CD14-positive monocyte (primary cell): ENCODE measurements around the genes BMP5, KIAA1586 and ZNF451.

DNA sequence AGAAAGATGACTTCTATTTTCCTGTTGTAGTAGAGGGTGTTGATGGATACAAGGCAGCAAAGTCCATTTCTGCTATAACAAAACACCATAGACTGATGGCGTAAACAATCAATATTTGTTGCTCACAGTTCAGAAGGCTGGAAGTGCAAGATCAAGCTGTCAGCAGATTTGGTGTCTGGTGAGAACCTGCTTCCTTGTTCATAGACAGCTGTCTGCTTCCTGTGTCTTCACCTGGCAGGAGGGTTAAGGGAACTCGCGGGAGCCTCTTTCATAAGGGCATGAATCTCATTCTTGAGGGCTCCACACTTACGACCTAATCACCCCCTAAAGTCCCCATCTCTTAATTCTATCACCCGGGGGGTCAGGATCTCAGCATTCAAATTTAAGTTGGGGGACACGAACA is 83.0 kb upstream of the ELOVL5 start:
- CAGE, long polyA plus RNA, result no peak

GRCh38 chr6:53516350-53516927 is 28.5 kb downstream of the GCLC start:
- CAGE, long polyA plus RNA, result no peak

DNA sequence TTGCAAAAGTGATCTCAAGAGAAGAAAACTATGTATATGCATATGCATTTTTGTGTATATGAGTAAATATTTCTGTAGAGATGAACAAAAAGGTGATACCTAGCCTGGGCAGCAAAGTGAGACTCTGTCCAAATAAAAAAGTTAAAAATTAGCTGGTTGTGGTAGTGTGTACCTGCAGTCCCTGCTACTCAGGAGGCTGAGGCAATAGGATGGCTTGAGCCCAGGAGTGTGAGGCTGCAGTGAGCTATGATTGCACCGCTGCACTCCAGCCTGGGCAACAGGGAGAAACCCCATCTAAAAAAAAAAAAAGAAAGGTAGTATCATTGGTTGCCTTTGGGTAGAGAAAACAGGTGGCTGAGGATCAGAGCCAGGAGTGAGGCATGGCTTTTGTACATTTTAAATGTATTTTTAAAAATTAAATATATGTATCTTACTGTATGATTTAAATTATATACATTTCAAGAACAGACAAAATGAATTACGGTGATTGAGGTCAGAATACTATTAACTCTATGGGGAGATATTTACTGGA is 50.8 kb downstream of the KLHL31 start:
- CAGE, long polyA plus RNA, result no peak

- CAGE, long polyA plus RNA, result no peak
Observed at GRCh38 chr6:53829580-53830100, 34.8 kb downstream of the LRRC1 start.

GRCh38 chr6:53961995-53962528 is 149.2 kb upstream of the MLIP start:
- CAGE, long polyA plus RNA, result no peak

- CAGE, long polyA plus RNA, result no peak
Observed at GRCh38 chr6:54846924-54847325, 354 bp downstream of the FAM83B start.

- CAGE, long polyA plus RNA, result no peak
Observed at GRCh38 chr6:54847326-54848347, 1.1 kb downstream of the FAM83B start.

DNA sequence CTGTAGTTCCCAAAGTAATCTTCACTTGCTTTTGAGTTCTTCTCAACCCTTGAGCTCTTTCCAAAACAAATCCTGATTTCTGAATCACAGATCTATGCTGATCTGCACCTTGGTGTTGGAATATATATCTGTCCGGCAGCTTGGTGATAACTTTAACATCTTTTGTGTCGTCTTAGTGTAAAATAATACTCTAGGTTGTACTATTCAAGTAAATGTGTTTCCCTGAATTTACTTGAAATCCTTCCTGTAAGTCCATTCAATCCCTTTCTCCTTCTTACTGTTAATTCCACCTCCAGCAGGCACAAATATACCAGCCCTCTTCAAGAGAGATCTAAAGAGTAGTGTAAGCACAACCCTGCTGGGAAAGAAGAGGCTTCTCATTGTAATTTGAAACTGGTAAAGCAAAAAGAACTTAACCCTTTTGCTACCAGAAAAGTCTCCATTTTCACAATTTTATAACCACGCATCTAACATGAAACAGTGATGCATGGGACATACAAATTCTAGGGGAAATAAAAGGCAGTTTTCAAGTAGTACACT is at the start of gene BMP5:
Gene BMP5, minus strand, starts transcription at position 340 of the 540 bp plus-strand sequence.
- CAGE, long polyA plus RNA, result no peak

- CAGE, long polyA plus RNA, result no peak
Observed at GRCh38 chr6:56366081-56366514, 118.7 kb upstream of the COL21A1 start.

GRCh38 chr6:56400304-56400722 is 152.9 kb upstream of the COL21A1 start:
- CAGE, long polyA plus RNA, result no peak

DNA sequence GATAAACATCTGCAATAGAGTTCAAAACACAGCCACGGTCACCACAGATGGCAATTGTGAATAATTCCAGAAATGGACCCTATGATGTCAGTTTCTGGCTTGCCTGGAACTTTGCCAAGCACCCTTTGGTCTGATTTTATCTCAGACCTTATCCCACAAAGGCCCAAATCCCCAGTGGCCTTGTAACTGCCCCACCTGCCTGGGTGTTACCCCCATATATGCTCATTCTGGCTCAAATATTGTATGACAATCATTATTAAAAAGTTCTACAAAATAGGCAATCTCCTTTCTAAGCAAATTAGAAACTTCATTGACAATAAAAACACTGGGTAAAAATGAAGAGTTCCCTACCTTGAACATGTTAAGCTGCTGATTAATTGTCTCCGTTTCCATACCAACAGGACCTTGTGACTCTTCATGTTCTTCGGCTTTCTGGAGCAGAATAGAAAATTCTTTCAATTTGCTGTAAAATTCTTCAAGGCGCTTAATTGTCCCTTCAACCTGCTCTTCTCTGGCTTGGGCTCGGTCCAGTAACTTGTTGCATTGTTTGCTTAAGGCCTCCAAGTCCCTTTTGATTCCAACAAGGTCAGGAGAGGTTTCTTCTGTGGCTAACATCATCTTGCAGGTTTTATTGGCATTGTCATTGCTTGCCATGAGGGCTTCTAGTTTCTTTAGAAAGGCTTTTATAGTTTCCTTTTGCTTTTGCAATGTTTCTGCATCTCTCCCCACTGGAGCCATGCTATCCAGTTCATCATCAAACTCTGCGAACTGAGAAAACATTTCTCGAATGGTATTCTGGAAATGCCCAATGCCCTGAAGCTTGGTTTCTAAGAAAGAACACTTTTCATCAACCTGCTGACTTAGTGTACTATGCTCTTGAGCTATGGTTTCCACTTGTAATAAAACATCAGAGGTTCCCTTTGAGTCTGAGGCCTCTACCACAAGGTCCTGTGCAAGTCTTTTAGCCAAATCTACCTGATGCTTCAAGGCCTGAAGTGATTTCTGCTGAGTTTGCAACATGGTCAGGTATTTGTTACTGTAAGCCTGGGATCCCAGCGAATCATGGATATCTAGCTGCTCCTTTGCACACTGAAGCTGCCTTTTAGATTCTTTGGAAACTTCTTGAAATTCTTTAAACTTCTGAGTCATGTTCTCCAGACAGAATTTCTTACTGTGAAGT is 304.8 kb upstream of the COL21A1 start:
- CAGE, long polyA plus RNA, result no peak

DNA sequence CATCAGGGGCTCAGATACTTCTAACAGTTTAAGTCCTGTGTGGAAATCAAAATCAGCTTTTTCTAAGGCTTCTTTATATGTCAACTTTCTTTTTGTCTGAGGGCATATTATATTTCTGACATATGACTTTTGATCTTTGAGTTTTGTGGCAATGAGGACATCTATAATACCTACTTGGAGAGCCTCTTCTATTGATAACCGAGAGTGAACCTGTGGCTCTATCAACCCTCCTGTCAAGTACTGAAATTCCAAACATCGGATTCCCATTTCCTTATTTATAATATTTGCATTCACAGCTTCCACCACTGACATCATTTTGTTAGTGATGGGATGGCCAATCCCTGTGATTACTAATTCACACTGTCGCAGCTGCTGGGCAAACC is 339.1 kb downstream of the DST start:
- CAGE, long polyA plus RNA, result no peak

DNA sequence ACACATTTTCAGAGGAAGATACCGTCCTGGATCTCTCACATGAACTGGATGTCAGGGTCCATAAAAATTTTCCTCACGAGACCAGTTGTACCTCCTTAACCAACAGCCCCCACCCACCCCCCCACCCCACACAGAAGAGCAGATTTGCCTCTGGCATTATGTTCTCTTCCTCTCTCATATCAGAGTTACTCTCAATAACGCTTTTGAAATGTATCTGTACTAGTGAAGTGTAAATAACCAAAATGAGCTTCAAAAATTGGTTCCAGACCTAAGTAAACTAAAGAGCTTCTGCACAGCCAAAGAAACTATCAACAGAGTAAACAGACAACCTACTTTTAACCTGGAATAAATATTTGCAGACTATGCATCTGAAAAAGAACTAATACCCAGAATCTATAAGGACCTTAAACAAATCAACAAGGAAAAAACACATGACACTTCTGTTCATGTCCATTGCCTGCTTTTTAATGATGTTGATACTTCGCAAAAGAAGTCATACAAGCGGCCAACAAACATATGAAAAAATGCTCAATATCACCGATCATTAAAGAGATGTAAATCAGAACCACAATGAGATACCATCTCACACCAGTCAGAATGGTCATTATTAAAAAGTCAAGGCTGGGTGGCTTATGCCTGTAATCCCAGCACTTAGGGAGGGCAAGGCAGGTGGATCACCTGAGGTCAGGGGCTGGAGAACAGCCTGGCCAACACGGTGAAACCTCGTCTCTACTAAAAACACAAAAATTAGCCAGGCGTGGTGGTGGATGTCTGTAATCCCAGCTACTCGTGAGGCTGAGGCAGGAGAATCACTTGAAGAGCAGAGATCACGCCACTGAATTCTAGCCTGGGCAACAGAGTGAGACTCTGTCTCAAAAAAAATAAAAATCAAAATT is 269.5 kb downstream of the DST start:
- CAGE, long polyA plus RNA, result no peak

DNA sequence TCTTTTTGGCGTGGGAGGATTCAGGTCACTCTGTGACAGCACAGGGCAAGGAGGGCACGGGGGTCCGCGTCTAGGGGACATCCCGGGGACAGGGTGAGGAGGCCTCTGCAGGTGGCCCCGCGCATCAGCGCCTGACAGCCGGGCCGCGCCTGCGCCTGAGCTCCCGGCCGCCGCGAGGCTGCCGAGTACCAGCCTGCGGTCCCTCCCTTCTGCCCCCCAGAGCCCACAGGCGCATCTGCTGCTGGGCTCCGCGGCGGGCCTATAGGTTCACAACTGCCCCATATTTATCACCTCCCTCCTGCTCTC is 110.6 kb downstream of the DST start:
- CAGE, long polyA plus RNA, result no peak

DNA sequence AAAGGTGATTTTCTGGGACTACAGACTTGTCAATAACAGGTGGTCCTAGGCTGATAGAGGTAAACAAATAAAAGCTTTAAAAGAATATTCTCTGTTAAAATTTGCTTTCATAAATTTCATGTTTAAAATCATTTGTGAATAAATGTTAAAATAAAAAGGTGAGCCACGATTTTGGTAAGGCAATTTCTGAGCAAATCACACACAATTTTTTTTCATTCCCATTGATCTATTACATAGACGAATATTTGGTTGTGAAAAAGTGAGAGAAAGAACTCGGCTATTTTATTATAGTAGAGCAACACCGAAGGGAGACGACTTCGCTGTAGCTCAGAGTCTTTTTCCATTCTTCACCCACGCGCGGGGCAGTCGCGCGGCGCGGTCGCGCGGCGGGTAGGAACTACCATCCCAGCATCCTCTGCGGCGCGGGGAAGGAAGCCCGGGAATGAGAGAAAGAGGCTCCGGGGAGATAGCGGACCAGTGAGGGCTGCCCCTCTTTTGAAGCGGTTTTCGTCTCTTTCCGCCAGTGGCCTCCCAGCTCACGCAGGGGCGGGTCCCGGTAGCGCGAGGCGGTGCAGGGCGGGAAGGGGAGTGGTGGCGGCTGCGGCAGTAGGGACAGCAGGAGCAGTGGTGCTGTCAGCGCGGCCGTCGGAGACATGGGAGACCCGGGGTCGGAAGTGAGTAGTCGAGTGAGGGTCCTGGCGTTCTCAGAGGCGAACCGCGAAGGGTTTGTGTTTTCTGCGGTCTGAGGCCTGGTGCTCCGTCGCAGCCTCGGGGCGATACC is at the start of gene KIAA1586:
Gene KIAA1586, plus strand, starts transcription at position 591 of the 781 bp plus-strand sequence.
- CAGE, long polyA plus RNA, result no peak

DNA sequence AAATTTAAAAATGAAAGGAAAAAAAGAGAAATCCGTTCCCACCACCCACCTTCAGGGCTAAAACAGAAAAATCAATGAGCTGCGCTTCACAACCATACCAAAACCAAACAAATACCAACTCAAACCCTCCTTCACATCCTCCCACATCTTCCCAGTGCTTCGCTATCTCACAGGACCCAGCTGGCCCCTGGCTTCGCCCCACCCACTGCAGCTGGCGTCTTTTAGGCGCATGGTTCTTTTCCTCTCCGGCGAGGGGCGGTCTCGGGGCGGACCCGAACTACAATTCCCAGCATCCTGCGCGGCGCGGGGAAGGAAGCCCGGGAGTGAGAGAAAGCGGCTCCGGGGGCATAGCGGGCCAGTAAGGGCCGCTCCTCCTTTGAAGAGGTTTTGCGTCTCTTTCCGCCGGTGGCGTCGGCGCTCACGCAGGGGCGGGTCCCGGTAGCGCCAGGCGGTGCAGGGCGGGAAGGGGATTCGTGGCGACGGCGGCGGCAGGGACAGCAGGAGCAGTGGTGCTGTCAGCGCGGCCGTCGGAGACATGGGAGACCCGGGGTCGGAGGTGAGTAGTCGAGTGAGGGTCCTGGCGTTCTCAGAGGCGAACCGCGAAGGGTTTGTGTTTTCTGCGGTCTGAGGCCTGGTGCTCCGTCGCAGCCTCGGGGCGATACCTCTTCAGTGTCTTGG is at the start of gene ZNF451:
Gene ZNF451, plus strand, starts transcription at position 470 of the 678 bp plus-strand sequence.
- CAGE, long polyA plus RNA, result no peak

DNA sequence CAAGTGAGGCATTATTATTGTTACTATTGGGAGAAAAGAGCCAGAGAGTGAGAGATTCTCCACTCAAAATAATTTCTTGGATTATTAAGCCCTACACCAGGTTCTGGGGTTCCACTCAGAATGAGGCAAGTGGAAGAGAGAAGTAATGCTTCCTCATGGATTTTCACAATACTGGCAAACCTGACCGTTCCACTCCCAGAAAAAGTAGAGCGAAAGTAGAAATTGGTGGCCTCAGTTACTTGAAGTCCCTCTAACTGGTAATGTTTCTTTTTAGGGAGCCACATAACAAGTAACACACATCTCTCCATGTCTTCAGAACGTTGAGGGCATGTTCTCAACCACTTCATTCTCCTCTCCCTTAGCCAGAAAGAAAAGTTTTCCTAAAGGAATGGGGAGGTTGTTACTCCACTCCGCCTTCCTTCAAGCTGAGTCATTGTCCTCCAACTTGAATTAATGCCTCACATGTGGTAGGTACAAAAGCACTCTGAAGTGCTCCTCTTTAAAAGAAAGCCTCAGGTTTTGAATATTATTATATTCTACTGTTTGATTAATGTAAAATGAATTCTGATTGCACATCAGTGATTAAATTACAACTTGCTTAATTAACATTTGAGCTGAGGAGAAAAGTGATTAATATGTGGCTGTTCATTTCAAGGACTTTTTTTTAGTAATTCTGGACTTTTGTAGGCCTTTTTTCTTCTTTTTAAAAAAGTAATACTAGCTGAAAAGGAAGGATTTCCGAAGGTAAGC is 2.0 kb downstream of the BAG2 start:
- CAGE, long polyA plus RNA, result no peak

DNA sequence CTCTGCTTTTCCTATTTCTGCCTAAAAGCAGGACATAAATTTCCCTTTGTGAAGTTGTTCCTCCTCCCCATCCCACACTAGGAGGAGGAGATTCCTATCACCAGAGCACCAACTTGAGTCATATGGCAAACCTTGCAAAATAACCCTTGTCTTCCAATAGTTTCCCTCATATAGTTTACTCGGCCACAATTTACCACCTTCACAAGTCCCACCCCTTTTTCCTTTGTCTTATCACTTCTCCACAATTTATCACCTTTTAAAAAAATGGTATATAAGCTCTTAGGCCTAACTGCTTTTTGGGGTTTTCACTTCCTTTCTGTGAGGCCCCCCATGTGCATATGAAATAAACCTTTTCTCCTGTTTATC is 2.8 kb upstream of the RAB23 start:
- CAGE, long polyA plus RNA, result no peak

GRCh38 chr6:57242248-57242902 is 20.3 kb upstream of the RAB23 start:
- CAGE, long polyA plus RNA, result no peak

DNA sequence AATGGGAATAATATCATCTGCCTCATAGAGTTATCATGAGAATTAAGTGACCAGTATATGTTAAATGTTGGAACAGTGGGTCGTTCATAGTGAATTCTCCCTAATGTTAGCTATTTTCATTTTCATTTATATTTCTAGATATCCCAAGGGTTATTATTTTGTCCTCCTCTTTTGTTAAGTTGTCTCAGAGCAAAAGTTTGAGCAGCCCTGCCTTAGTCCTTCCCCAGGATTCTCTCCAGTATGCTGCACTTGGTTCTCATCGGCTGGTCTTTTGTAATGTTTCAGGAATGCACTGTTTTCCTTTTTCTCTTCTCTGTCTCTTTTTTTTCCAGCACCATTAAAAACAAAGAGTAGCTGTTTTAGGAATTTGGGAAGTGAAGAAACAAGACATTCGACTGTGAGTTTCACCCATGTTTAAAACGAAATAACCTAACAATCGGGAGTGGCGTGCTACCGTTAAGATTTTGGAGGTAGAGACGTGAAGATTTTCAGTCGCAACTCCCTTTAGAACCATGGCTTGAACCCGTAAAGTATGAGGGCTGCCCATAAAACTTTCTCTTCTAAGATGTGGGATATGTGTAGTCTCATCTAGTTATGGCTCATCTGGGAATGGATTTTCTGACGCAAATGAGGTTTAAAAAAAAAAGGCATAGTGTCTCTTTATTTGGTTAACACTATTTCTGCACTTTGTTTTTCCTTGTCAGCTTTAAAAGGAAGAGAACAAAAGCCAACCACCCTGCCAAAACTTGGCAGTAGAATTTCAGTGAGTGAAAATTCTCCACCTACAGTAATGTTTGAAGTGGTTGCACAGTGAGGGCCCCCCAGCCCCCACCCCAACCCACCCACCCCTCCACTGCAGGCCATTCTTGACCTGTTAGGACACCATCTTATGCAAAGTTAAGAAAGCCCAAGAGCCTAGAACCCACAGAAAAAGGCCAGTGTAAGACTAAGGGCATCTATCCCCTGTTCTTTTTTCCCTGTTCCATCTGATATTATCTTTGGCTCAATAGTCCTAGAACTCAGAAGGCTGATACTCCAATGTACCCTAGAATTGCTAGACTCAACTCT is 36.0 kb upstream of the RAB23 start:
- CAGE, long polyA plus RNA, result no peak